Testis (tissue), 5 donors: ENCODE measurements around the genes TTLL2 and KIF25.

GRCh38 chr6:166745596-166745900, 118.5 kb upstream of the RPS6KA2 start:
- PRO-cap, 3 experiments, result no peak in any of the 3 experiments
- RAMPAGE, long total RNA, 2 experiments, result no peak in any of the 2 experiments
- RRBS, result no CpG with 5 or more reads among the region's 8 CpGs

DNA sequence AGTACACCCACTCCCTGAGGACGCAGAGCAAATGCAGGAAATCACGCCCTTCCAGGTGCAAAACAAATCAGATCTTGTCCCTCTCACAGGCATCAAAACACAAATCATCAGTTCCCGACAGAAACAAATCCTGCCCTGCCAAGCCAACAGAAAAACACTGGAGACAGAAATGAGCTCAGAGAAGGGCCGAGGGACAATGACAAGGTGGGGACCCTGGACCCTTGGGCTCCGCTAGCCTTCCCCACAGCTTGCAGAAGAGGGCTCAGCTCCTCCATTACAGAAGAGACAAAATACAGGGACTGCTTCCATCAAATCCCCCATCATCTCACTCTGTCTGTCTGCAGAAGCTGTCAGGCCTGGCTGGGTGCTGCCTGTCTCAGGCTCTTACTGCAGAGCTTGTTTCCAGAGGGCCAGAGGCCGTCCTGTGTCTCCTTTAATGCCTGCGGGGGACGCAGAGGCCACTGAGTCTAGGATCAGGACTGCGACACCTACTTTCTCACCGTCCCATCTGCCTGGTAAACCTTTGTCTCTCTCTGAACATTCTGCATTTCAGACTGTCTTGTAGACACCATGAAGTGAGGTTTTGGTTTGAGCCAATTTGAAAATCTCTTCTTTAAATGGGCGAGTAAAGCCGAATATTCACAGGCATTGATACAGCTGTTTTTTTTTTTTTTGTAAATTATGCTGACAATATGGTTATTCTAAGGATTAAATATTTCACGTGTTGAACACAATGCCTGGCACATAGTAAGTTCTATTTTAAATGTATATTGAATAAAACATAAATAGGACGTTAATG, 28.4 kb downstream of the RNASET2 start:
- PRO-cap, 3 experiments, result no peak in any of the 3 experiments
- RAMPAGE, long total RNA, 2 experiments, result no peak in any of the 2 experiments
- RRBS, result no CpG with 5 or more reads among the region's 14 CpGs

DNA sequence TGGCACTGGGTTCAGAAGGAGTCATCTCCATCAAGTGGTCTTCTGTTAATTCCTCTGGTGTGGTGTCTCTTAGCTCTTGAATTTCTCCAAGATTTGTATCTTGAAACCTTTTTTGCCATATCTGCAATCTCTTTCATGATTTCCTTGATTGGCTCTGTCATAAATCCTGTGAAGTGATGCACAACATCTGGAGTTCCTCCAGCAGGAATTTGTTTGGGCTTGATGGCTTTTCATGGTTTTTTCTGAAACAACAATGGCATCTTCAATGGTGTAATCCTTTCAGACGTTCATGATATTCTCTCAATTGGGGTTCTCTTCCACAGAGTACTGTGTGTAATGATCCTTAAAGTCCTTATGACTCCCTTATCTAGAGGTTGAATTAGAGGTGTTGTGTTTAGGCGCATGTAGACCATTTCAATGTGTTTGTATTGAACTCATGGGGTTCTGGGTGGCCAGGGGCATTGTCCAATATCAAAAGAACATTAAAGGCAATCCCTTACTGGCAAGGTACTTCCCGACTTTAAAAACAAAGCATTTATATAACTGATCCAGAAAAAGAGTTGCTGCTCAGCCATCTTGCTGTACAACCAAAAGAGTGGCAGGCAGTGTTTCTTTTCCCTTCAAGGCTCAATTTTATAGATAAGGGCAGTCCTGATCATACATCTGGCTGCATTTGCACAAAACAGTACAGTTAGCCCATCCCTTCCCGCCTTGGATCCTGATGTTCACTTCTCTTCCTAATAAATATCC, 4.1 kb upstream of the CEP43 start:
- PRO-cap, 3 experiments, result no peak in any of the 3 experiments
- RAMPAGE, long total RNA, 2 experiments, result no peak in any of the 2 experiments
- RRBS, result no CpG with 5 or more reads among the region's 4 CpGs

DNA sequence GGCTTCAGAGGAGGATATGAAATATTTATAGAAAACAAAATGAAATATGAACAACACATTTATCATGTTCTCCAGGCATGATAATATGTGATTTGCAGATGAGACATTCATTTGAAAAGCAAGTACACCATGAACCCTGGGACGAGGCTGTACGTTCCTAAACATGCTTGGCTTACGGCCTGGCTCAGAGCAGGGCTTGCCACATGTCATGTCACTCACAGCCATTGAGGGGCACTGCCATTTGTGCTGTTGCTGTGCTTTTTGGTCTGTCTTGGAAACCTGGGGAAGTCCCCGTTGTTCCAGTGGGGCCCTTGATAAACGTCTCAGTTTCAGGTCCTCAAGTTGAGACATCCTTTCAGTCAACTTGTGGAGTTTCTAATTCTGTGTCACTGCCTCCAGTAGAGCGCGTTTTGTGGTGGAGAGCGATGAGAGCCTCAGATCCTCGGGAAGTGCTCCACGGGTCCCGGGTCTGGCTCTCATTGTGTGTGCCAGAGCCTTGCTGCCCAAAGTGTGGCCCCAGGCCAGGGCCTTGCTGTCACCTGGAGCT, 43.1 kb upstream of the CCR6 start:
- PRO-cap, 3 experiments, result no peak in any of the 3 experiments
- RAMPAGE, long total RNA, 2 experiments, result no peak in any of the 2 experiments
- RRBS, result no CpG with 5 or more reads among the region's 11 CpGs

DNA sequence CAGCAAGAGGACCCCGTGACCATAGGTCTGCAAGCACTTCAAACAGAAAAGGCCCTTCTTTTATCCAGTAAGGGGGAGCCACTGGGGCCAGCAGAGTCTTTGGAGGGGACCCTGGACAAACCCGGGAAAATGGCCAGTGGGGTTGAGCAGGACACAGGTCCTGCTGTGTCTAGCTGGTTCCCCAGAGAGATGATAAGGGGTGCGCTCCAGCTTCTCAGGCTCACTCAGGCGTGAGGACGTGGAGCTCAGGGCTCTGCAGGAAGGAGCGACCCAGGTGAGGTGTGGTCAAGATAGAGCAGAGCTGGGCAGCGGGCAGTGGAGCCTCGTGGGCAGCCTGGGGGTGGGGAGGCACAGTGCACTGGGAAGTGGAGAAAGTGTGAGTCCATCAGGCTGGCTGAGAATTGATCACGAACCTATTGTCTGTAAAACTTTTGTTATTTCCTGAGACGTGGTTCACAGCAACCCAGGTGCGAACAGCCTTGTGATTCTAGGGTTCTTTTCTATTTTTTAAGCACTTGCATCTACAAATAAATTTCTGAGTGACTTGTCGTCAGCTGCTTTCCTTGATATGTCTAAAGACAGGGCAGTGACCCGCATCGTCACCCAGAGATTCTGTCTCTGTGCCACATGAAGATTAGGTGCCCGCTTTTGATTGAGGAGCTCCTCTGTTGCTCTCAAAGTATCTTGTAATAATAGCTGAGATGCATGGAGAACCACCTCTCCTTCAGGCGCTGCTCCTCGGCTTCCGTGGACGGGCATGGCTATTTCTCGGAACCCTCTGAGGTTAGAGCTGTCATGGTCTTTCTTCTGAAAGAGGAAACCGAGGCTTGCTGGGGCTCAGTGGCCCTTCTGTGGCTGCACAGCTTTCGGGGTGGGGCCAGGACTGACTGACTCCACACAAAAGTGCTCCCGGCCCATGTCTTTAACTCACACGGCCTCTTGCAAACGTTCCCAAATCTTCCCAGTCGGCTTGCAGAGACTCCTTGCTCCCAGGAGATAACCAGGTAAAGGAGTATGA, 758 bp upstream of the CCR6 start:
- PRO-cap, 3 experiments, result no peak in any of the 3 experiments
- RAMPAGE, long total RNA, 2 experiments, result no peak in any of the 2 experiments
- RRBS, result no CpG with 5 or more reads among the region's 26 CpGs

DNA sequence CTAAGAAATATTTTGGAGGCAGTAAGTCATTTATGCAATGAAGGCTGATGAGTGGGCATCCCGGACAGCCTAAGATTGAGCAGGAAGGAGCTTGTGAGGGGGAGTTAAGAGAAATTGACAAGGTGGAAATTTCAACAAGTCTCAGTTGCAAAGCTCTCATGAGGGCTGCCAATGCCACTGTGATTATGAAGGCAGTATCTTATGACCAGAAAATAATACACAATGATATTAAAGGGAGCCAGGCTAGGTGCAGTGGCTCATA, 624 bp downstream of the CCR6 start:
- PRO-cap, 3 experiments, result no peak in any of the 3 experiments
- RAMPAGE, long total RNA, 2 experiments, result no peak in any of the 2 experiments
- RRBS, result no CpG with 5 or more reads among the region's 1 CpG

DNA sequence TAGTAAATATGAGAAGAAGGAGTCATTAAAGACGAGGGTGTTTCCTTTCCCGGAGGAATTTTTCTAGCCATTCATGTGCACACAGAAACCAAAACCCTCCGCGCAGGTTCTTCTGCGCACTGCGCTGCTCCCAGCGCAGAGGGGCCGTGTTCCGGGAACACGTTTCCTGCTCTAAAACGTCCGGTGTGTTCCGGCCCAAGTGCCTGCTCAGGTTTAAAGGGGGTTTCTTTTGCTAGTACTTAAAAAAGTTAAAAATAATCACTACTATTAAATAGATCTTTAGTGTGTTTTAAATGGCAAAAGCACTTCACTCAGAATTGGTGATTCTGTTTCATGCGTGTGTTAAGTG, 11.6 kb downstream of the GPR31 start:
- PRO-cap, 3 experiments, result peak in 3 of 3 experiments; most common plus-strand start position 117 of the sequence (in 2)
- RAMPAGE, long total RNA, 2 experiments, result no peak in any of the 2 experiments
- RRBS, result 15% methylated on average over 5 of the region's 14 CpGs

DNA sequence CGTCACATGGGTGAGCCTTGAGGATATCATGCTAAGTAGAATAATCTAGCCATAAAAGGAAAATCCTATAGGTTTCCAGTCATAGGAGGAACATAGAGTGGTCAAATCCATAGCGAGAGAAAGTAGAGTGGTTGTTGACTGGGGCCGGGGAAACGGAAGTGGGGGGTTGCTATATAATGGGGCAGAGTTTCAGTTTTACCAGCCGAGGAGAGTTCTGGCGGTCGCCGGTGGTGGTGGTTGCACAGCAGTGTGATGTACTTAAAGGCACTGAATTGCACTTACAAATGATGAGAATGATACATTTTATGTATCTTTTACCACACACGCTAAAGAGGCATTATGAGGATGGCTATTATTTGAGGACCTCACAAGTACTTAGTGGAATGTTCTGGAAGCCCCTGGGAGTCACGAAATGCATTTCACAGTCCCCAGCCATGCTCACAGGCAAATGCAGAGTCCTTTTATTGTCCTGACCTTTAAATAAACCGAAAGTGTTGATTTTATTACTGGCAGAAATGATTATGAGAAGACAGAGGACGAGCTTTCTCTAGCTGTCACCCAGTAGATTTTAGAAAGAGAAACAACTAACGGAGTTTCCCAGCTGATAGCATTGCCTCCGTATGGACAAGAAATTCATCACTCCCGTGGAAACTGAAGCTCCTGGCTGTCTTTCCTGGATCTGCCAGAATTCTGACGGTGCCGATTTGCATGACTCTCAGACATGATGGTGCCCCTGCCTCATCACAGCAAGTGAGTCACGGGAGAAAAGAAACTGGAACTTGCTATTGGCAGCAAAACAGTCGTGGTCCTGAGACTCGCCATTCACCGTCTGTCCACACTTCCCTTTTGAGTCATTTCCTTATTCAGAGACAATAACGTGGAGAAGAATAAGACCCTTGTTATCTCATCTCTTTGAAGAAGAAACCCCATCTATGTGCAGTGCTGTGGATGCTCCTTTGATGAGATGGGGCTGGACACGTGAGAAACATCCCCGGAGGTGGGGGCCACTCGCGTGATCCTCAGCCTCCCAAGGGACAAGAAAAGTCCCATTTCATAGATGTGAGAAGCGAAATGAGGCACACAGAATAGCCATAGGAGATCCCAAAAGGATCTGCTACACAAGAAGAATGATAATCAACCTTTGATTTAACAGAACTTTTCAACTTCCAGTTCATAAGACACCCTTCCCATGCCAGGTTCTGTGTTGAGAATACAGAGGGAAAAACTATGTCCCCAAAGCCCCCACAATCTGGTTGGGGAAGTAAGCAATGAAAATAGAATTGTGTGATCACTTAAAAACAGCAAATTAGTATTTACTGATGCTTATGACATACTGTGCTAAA, 4.4 kb downstream of the GPR31 start:
- PRO-cap, 3 experiments, result no peak in any of the 3 experiments
- RAMPAGE, long total RNA, 2 experiments, result no peak in any of the 2 experiments
- RRBS, result 92% methylated on average over 6 of the region's 27 CpGs

DNA sequence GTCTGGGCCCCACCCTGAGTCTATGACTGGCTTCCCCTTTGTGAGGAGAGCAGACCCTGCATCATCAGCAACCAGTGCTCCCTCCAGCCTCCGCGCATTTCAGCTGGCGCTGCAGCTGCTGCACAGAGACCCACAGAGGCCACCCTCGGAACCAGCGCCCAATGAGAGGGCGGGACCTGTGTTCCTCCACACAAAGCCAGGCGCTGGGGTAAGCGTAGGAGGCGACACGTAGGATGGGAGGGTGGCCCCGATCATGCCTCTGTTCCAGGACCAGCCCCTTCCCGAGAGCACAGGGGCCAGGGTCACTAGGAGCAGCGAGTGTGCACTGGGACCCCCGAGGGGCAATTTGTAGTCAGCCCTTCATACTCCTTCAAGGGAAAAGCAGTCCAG, at the start of gene TTLL2:
TSS of gene TTLL2 (plus strand) at position 74 of the 390 bp plus-strand sequence.
- PRO-cap, 3 experiments, result no peak in any of the 3 experiments
- RAMPAGE, long total RNA, 2 experiments, result start-site peak on the plus strand in 2 of 2 experiments, centred at positions 94 to 100 of the sequence, 110 to 627 reads per replicate
- RRBS, result no CpG with 5 or more reads among the region's 14 CpGs

DNA sequence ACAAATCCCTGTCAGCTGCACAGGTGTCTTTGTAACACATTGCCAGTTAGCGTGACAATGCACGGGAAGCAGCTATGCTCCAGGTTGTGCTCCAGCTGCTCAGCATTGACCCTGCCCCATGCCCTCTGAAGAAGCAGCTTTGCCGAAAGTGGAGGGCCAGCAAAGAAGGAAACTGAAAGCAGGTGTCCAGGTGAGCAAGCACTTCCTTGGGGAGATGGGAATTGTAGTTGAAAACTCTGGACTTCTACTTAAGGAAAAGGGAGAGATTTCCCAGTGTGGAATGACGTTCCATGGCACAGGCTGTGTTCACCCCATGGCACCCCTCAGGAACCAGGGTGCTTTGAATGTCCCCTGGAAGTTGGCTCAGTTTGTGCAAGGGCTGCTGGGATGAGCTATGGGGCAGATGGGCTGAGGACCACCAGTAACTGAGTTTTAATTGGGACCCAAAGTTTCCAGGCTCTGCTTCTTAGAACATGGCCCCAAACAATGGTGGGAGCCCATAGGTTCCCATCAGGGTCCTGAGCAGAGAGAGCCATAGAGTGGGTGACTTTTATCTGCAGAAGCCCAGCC, 125.9 kb downstream of the TTLL2 start:
- PRO-cap, 3 experiments, result no peak in any of the 3 experiments
- RAMPAGE, long total RNA, 2 experiments, result no peak in any of the 2 experiments
- RRBS, result no CpG with 5 or more reads among the region's 4 CpGs

DNA sequence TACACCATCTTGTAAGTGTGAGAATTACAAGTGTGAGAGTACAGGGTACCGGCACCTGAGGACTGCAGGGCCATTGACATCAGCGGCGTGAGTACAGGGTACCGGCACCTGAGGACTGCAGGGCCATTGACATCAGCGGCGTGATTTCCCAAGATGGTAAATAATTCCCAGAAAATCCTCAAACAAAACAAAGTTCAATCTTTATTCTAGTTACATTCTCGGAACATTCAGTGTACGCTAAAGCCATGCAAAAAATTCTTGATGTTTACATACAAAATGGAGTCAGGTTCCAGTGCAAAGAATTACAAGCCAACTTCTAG, 172.5 kb downstream of the TTLL2 start:
- PRO-cap, 3 experiments, result no peak in any of the 3 experiments
- RAMPAGE, long total RNA, 2 experiments, result no peak in any of the 2 experiments
- RRBS, result 95% methylated on average over 3 of the region's 8 CpGs

DNA sequence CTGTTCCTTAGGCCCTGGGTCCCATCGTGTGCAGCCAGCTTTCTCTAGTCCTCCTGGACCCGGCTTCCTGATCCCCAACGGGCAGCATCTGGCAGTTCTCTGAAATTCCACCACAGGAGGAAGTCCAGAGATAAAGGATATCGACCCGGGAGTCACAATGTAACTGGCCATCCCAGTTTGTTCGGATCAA, 235.2 kb downstream of the TTLL2 start:
- PRO-cap, 3 experiments, result no peak in any of the 3 experiments
- RAMPAGE, long total RNA, 2 experiments, result no peak in any of the 2 experiments
- RRBS, result no CpG with 5 or more reads among the region's 6 CpGs

- PRO-cap, 3 experiments, result no peak in any of the 3 experiments
- RAMPAGE, long total RNA, 2 experiments, result no peak in any of the 2 experiments
- RRBS, result no CpG with 5 or more reads among the region's 16 CpGs
Measured at GRCh38 chr6:167648405-167649355, 178.0 kb upstream of the AFDN start.

DNA sequence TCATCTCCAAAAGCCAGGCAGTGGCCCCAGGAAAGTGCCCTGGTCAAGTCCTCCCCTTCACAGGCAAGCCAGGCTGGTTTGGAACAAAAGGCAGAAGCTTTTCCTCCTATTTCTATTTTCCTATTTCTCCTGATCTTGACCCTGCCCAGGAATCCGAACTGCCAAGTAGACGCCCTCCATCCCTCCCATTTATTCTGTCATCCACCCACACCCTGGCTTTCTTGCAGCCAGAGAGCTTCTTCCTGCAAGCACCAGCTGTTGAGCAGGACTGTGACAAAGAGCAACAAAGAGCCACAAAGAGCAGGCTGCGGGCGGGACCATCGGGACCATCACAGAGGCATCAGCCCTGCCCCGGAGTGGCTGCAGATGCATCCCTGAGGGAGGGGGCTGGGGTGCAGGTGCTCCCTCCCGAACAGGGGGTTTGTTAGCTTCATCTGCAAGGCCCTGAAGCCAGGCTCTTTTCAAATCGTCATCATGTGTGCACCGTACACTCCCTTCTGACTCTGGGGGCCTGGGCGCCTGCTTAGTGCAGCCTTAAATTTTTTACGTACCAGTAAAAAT, 149.6 kb upstream of the AFDN start:
- PRO-cap, 3 experiments, result peak in 2 of 3 experiments; most common plus-strand start position 254 of the sequence (in 2); most common minus-strand start position 122 of the sequence (in 1)
- RAMPAGE, long total RNA, 2 experiments, result start-site peak on the plus strand in 1 of 2 experiments, centred at position 244 of the sequence, 13 reads per replicate
- RRBS, result no CpG with 5 or more reads among the region's 11 CpGs

DNA sequence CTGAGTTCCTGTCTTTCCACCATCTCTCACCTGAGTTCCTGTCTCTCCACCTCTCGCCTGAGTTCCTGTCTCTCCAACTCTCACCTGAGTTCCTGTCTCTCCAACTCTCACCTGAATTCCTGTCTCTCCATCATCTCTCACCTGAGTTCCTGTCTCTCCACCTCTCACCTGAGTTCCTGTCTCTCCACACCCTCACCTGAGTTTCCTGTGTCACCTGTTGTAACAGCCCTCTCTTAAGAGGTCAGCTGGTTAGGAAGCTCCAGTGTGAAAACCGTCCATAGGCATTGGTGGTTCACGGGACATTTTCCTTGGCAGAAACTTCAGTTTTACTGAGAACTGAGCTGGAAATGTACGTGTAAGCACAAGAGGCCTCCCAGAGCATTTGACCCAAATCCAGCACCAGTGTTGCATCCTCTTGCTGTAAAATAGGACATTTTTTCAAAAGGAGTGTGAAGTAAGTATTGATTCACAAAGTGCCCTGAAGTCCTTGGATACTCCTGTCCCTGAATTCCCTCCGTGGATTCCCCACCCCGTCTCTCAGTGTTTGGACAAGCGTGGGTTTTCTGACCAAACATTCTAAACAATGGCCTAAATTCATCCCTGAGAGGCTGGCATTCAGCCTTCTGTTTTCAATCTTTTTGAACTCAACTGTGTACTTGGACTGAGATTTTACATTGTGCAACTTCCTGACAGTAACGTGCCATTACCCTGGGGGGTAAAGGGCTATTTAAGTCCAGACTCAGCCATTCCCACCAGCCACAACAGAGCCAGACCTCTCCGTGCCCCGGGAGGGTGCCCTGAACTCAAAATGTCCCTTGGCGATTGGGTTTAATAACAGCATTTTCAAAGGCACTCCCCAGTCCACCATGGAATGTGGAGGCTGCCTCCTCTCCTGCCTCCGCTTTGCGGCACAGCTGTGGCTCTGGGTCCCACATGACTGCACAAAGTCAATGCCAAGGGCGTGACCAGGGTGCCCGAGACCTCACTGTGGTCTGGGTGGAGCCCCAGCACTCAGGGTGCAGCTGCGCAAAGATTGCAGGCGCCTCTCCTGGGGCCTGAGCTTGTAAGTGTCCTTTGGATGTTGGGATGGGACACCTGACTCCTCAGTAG, 92.8 kb upstream of the AFDN start:
- PRO-cap, 3 experiments, result peak in 2 of 3 experiments; most common plus-strand start position 755 of the sequence (in 2); most common minus-strand start position 539 of the sequence (in 1)
- RAMPAGE, long total RNA, 2 experiments, result no peak in any of the 2 experiments
- RRBS, result no CpG with 5 or more reads among the region's 17 CpGs

GRCh38 chr6:167795875-167796605, 30.7 kb upstream of the AFDN start:
- PRO-cap, 3 experiments, result no peak in any of the 3 experiments
- RAMPAGE, long total RNA, 2 experiments, result no peak in any of the 2 experiments
- RRBS, result 8% methylated on average over 8 of the region's 29 CpGs

GRCh38 chr6:167881182-167882489, 54.9 kb downstream of the AFDN start:
- PRO-cap, 3 experiments, result no peak in any of the 3 experiments
- RAMPAGE, long total RNA, 2 experiments, result no peak in any of the 2 experiments
- RRBS, result no CpG with 5 or more reads among the region's 6 CpGs

DNA sequence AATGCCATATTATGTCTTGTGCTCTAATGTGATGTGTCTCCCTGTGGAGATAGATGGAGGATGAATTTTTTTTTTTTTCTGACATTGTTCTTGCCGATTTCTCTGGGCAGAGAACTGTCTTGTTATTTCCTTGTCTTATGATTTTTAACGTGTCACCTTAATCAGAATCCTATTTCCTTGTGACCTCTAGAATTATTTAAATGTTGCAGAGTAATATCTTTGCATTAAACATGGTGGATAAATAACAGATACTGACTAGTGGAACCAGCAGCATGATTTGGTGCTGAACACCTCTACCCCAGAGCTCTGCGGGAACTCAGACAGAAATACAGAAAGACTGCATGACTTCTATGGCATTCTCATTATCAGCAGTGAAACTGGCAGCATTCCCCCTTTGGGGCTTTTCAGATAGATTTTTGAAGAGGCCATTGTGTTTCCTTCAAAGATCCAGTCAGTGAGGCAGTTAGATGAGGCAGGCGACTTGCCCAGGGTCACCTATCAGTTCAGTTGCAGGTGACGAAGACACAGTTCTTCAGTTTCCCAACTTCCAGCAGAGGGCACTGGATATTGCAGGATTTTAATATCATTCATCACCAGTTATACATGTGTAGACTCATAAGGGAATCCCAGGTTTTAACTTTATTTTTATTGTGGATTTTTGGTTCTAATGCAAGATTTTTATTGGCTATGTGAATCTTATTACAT, 81.2 kb downstream of the AFDN start:
- PRO-cap, 3 experiments, result no peak in any of the 3 experiments
- RAMPAGE, long total RNA, 2 experiments, result no peak in any of the 2 experiments
- RRBS, result no CpG with 5 or more reads among the region's 5 CpGs

- PRO-cap, 3 experiments, result no peak in any of the 3 experiments
- RAMPAGE, long total RNA, 2 experiments, result no peak in any of the 2 experiments
- RRBS, result 9% methylated on average over 2 of the region's 19 CpGs
Measured at GRCh38 chr6:167996413-167996748, 1.1 kb upstream of the KIF25 start.

DNA sequence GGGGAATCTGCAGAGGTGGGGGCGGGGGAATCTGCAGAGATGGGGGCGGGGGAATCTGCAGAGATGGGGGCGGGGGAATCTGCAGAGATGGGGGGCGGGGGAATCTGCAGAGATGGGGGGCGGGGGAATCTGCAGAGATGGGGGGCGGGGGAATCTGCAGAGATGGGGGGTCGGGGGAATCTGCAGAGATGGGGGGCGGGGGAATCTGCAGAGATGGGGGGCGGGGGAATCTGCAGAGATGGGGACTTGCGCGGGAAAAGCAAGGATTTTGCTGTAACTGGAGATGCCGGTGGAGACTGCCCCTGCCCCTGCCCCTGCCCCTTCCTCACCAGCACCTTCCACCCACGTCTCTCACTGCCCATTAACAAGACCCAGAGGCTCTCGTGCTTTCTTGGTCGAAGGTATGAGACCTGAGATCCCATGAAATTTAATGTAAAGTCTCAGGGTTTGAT, at the start of gene KIF25:
TSS of gene KIF25 (plus strand) at position 379 of the 452 bp plus-strand sequence.
- PRO-cap, 3 experiments, result no peak in any of the 3 experiments
- RAMPAGE, long total RNA, 2 experiments, result no peak in any of the 2 experiments
- RRBS, result 3% methylated on average over 1 of the region's 15 CpGs